ENCODE results near the genes SAP30L, CNOT8, GEMIN5 and ITK.

GRCh38 chr5:154445239-154446238 lies at the start of gene SAP30L:
SAP30L (plus strand) TSS chr5:154445997.
- PRO-cap = bidirectional peak, plus-strand start at chr5:154445997, minus-strand start at chr5:154445822
- RRBS = 3% methylated on average over 19 of the region's 82 CpGs

DNA sequence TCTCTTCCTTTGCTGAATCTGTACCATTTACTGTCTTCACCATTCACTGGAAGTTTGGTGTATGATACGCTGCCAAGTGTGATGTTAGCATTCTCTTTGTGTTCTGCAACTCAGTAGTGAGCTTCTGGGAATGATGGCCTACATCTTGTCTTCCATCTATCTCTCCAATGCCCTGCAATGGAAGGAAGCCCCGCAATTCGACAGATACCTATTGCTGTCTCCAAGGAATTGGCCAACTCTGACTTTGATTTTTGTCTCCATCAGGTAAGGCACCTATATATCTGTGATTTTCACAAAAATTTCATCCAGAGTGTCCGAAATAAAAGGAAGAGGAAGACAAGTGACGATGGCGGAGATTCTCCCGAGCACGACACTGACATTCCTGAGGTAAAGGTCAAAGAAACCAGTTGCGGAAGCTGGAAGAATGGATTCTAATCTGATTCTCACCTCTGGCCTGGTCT lies 5.1 kb downstream of the SAP30L start:
- PRO-cap = no peak
- RRBS = no CpG with 5 or more reads among the region's 9 CpGs

- PRO-cap = no peak
- RRBS = no CpG with 5 or more reads among the region's 5 CpGs
Observed at GRCh38 chr5:154728709-154729321, 26.4 kb upstream of the LARP1 start.

DNA sequence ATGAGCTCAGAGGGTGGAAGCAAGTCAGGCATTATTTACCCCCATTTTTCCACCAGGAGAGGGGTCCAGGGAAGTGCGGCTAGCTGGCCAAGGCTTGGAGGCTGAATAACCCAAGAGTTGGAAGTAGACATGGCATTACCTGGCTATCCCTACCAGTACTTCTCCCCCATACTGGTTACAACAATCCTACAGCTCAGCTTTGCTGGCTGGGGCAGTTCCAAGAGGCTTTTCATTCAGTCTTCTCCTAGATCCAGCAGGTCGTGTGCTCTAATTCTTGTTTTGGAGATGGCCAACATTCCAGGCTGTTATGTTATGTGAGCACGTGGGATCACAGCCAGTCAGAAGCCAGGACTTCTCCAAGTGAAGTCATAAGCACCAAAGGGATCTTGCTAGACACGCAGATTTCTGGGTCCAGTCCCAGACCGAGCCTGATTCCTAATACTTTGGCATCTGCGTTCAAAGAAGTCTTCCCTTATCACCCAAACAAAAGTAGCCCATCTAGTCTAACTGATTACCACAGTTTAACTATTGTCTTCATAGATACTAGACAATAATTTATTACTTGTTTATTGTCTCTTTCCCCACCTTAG lies 1.4 kb upstream of the LARP1 start:
- PRO-cap = bidirectional peak, plus-strand start at position 369 of the sequence, minus-strand start at position 281 of the sequence
- RRBS = no CpG with 5 or more reads among the region's 6 CpGs

DNA sequence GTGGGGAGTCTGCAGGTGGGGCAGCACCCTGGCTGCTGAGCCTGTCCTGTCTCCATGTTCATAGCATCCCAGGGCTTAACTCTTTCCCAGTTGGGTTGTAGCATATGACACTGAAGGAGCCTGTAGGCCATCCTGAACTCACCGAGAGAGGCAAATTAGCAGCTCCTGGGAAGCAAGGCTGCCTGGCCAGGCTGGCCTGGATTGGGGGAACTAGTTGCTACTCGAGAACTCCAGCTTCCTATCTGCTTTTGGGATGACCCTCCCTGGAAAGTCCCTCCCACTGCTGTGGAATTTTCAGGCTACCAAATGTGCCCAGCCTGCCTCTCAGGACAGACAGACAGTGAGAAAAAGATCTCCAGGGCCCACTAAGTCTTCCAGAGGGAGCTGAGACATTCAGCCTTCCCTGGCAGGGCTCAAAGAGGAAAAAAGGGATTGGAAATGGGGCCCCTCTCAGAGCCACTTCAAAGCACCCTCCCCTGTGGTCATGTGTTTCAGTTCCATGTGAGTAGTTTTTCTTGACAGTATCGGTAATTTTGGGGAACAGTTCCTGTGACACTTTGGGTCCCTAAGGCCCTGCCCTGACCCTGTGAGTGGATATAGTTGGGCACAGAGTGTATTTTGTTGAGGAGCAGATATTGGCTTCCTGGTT lies 24.8 kb downstream of the LARP1 start:
- PRO-cap = no peak
- RRBS = no CpG with 5 or more reads among the region's 3 CpGs

GRCh38 chr5:154799429-154799867 lies 44.3 kb downstream of the LARP1 start:
- PRO-cap = no peak
- RRBS = no CpG with 5 or more reads among the region's 4 CpGs

DNA sequence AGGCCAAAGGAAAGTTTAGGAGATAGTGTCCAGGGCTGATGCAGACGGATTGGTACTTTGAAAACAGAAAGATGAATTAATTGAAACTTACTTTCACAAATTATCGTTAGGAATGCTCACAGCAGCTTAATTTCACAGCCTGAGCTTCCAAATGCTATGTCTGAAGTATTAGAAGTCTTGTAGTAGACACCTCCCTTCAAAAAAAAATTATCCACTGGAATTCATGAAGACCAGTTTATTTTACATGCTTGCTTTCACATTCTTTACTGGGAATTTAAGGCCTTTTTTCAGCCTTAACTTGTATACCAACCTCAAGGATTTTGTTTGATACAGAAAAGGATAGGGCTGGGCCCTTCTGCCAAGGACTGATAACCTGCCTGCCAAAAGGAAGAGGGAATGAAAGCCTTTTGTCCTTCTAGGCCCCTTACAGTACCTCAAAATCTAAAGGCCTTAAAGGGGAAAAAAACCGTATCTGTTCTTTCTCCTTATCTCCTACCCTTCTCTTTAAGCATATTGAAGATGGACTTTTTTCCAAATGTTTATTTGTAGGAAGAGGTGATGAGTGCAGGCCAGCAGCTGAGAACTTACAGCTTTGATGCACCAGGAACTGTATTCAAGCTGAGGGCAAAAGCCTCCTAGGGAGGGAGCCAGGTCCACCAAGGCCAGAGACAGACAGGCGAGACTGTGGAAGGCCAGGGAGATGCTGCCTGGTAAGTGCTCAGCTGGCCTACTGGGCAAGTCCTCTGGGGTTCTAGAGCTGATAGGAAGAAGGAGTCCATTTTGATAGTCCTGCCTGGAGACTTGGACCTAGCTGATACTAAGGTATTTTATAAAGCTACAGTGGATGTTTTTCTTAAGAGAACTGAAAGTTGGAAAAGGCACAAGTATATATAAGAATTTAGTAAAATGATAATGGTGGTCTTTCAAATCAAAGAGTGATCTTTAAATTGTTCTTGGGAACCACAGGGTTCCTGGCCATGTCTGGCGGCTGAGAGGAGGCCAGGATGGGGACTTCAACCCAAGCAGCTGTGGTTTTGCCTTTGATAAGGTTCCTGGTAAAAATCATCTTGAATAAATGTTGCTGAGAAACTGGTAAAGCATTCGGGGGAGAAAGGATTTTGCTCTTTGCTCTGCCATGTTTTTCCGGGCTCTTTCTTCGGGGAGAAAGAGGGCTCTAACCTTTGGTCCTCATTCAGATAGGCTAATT lies 31.7 kb downstream of the FAXDC2 start:
- PRO-cap = no peak
- RRBS = no CpG with 5 or more reads among the region's 8 CpGs

DNA sequence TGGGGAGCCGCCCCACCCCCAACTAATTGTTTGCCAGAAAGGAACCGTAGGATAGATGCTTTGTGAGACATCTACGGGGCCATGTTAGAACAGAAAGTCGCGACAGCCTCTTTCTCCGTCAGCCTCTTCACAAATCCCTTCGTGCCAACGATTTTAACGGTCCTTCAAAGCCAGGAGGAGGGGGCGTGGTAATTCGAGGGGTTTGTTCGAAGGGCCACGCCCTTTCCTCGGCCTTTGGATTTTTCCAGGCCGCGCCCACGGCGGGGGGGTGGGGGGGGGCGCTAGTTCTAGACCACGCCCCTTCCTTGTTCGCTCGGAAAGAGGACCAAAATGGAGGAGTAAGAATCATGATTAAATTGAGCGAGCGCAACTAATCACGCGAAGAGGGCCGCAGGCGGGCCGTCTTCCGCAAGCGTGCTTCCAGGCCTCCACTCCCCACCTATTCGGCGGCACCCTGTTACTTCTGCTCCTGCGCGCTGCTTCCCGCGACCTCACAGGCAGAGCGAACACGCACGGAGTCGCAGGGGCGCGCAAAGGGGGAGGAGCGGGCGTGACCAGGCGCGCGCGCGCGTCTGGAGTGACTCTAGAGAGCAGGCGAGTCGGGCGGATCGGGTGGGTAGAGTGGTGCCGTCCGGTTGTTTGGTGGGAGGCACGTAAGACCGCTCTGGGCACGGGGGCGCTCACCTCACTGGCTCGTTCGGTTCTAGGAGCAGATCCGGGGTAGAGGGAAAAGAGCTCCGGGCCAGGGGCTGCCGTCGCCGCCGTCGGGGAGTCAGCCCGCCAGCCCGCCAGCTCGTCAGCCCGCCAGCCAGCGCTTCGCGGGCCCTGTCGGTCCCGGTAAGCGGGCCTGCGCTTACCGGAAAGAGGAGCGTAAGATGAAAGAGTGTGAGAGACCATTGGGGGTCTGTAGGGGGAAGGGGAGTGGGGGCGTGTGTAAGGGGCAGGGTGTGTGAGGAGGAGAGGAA lies at the start of gene CNOT8:
TSS of gene CNOT8 (plus strand) at position 696 of the 965 bp plus-strand sequence.
- PRO-cap = bidirectional peak, plus-strand start at position 70 of the sequence, minus-strand start outside the sequence; bidirectional peak, plus-strand start at position 308 of the sequence, minus-strand start at position 138 of the sequence; bidirectional peak, plus-strand start at position 696 of the sequence, minus-strand start at position 517 of the sequence
- RRBS = 3% methylated on average over 18 of the region's 84 CpGs

DNA sequence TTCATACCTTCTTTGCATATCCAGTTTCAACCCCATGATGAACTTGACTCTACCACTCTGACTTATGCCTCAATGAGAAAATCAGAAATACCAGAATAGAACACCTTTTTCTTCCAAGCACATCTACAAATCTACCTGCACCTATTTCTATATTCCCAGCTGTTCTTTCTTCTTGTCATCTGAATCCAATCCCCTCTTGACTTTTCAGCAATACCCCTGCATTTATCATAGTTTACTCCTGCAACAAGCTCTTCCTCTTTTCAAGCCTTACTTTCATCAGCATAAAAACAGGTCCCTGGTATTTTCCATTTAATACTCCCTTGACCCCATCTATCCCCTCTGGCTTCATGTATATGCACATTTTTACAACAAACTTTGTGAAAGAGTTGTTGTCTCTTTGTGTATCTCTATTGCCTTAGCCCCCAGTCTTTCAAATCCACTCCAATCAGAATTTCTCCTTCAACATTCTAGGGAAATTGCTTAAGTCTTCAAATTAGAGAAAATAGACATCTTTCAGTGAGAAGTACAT lies 3.1 kb downstream of the GEMIN5 start:
- PRO-cap = no peak

DNA sequence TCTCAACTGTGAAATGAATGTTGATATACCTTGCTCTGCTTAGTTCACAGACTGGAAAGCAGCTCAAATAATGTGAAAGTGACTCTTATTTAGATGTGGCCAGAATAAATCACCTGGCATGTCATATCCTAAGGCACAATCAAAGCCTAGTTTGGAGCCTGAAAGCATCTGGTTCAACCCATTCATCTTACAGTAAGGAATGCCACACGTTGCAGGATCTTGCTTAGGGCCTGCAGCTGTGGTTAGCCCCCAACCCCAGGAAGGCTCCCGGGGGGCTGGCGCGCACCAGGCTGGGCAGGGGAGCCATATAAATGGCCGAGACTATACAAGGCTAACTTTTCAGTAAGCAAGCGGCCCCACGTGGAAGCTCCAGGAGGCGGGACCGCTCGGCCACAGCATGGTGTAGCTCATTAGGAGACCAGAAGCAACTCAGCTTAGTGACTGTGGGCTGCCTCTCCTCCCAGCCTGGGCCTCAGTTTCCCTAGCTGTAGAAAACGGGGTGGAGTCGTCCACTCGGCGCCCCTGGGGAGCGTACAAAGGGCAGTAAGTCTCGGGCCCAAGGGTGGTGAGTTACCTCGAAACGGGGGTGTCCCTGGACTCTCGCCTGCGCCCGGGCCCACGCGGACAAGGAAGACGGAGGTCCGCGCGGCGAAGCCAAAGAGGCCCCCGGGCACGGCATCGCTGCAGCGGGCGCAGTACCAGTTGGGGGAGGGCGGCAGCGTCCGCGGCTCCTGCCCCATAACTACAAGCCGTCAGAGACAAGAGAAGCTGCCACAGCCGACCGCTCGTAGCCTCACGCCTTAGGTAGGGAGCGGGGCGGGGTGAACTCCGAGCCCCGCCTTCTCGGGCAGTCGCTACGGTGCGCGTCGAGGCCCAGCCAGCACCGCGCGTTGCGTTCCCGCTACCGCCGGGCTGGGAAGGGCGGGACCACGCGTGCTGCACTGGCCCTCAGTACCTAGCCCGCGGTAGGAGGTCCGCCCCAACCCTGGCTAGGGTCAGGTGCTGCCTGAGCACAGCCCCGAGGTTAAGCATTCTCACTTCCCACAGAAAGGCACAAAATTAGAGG lies at the start of gene GEMIN5:
TSS of gene GEMIN5 (minus strand) at position 818 of the 1,066 bp plus-strand sequence.
- PRO-cap = bidirectional peak, plus-strand start at position 968 of the sequence, minus-strand start at position 806 of the sequence
- RRBS = 2% methylated on average over 9 of the region's 66 CpGs

- PRO-cap = no peak
- RRBS = no CpG with 5 or more reads among the region's 4 CpGs
Observed at GRCh38 chr5:155192937-155193317, 179.4 kb downstream of the KIF4B start.

GRCh38 chr5:156922072-156922664 lies 40.9 kb downstream of the TIMD4 start:
- PRO-cap = no peak
- RRBS = no CpG with 5 or more reads among the region's 6 CpGs

DNA sequence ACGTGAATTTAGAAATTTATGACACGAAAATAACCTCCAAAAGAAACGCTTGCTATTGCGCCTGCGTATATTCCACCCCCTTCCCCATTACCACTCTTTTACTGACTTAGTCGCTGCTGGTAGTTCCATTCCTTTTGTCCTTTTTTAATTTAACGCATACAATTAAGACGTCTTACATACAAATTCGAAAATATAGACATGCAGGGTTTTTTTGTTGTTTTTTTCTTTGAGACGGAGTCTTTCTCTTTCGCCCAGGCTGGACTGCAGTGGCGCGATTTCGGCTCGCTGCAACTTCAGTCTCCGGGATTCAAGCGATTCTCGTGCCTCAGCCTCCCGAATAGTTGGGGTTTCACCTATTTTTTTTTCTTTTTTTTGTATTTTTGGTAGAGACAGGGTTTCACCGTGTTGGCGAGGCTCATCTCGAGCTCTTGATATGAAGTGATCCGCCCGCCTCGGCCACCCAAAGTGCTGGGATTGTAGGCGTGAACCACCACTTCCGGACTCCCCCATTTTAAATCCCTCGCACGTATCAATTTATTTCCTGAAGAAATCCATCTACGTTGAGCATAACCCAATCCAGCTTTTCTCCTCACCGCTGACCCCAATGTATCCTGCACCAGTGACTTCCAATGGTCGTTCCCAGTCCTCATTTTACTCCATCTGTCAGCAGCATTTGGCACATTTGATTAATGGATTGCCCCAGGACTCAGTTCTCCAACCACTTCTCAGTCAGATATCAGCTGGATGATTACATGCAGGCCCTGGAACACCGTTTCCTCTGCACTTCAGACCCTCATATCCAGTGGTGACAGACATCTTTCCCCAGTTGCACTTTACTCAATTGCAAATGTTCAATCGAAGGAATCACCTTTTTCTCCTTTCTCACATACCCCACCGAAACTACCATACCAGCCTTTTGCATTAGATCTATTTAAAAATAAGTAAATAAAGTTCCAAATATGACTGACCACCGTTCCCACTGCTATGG lies 807 bp upstream of the MED7 start:
- PRO-cap = unidirectional peak, plus-strand start at position 93 of the sequence; bidirectional peak, plus-strand start at position 296 of the sequence, minus-strand start at position 322 of the sequence
- RRBS = no CpG with 5 or more reads among the region's 36 CpGs

DNA sequence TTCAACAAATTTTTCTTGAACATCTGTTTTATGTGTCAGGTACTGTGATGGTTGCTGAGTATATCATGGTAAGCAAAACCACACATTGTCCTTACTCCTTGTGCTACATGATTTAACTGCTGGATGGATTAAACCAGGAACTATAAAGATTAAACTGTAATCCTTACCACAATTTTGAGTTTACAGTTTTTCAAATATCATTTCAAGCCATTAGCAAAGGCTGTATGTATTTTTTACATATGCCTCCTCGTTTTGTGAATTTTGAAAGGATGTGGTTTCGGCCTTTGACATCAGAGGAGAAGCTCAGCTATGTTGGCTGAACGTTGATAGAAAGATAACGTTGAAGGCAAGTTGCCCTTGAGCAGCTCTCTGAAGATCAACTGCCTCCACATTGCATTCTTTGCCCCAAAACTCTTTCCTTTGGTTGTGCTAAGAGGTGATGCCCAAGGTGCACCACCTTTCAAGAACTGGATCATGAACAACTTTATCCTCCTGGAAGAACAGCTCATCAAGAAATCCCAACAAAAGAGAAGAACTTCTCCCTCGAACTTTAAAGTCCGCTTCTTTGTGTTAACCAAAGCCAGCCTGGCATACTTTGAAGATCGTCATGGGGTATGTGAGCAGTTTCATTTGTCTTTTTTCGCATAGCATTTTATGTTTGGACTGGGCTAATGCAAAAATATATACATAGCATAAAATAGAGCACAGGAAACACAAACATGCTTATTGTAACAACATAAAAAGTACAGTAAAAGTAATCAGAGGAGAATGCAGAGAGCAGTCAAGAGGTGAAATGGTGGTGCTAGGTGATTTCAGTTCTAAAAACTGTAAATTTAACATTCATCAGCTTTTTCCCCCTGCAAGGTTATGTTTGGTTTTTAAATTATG lies at the start of gene ITK:
TSS of gene ITK (plus strand) at position 337 of the 888 bp plus-strand sequence.
- PRO-cap = no peak
- RRBS = no CpG with 5 or more reads among the region's 8 CpGs

- PRO-cap = no peak
- RRBS = no CpG with 5 or more reads among the region's 3 CpGs
Observed at GRCh38 chr5:157198274-157198783, 17.7 kb downstream of the ITK start.

- PRO-cap = no peak
- RRBS = no CpG with 5 or more reads among the region's 11 CpGs
Observed at GRCh38 chr5:157222385-157223208, 42.0 kb downstream of the ITK start.

DNA sequence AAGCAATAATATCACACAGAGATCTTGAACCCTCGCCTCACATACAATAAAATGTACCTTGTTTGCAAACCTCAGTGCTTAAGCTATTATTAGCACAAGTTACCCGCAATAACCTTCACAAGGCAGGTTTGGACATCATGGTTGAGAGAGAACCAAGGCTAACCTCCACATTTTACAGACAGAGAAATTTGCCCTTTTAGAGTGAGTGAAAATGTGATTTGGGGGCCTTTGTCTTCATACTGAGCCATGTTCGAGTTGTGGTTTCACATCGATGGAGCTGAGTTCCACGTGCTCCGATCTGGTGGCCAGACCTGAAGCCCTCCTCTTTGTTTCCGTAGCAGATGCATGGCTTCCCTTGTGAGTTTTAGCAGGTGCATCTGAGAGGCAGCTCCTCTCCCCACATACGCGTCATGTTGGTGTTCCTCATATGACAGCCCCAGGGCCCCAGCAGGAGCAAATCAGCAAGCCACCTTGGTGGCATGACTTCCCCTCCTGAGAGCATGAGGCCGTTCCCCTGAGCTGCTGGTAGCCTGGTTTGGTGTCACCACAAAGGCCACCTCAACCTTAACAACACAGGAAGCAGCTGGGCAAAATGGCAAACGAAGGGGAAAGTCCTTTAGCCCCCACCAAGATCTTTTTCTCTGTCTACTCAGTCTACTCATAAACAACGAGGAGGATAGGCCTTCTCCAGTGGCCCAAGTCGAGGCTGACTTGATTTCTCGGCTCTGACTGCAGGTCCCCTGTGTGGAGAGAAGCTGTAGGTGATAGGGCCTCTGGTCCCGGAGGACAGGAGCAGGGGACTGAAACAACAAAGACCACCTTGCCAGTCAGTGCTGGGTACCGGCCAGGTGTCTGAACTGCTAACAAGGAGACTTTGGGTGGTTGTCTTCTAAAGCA lies 5.8 kb downstream of the CYFIP2 start:
- PRO-cap = no peak
- RRBS = 89% methylated on average over 2 of the region's 16 CpGs

- PRO-cap = no peak
- RRBS = 51% methylated on average over 3 of the region's 21 CpGs
Observed at GRCh38 chr5:157309357-157310037, 36.0 kb downstream of the FNDC9 start.

DNA sequence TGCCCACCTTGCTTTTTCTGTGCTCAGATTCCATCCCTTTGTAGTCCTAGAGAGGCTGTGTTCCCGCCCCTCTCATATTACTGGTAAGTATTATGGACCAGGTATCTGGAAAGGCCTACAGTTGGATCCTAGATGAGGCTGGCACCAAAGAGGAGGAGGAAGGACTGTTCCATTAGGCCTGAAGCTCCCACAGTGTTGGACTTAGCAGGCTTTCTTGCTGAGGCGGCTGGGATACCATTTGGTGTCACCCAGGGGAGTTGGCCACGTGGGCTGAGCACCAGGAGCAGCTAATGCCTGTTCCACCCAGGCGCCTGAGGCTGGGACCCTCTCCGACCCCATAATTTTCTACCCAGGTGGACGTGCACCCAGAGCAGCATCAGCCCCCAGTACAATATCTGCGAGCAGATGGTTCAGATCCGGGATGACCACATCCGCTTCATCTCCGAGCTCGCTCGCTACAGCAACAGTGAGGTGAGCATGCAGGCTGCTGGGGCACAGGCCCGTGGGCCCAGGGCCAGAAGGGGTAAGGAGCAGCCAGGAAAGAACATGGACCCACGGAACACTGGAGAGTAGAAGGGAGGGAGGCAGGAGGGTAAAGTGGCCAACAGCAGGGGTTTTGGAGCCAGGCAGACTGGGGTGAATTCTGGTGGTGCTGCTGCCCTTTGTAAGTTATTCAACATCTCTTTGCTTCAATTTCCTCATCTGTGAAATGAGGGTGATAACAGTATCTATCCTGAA lies 34.0 kb downstream of the FNDC9 start:
- PRO-cap = no peak
- RRBS = no CpG with 5 or more reads among the region's 14 CpGs

DNA sequence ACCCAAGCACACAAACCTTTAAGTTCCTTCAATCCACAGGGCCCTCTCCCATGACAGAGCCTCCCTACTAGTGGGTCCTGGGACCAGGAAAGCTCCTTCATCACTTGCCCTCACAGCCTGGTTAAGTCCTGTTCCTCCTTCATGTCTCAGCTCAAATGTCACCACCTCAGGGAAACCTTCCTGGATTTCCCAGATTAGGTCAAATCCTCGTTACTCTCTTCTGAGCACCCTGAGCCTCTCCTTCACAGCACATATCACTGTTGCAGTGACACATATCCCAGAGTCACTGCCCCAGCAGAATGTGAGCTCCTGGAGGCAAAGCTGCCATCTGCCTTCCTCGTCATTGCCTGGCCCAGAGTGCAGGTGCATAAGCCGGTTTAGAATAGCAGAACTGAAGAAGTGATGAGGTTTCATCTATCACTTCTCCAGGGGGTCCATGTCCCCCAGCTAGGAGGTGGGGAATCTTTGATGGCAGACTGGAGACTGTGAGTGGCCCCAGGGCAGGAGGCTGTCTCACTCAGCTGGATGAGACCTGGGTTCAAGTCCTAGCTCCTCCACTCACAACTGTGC lies 25.7 kb downstream of the NIPAL4 start:
- PRO-cap = no peak
- RRBS = no CpG with 5 or more reads among the region's 3 CpGs

Measured in Caco-2 (cell line).